Subcutaneous adipose tissue (tissue), 3 donors: Measurements from ENCODE around the genes LIME1 and TPD52L2.

- PRO-cap: no peak
- RAMPAGE, long total RNA, 3 experiments: no peak in any of the 3 experiments
Observed at GRCh38 chr20:63736070-63736762, at the start of gene LIME1. LIME1 (plus strand) TSS chr20:63736664.

DNA sequence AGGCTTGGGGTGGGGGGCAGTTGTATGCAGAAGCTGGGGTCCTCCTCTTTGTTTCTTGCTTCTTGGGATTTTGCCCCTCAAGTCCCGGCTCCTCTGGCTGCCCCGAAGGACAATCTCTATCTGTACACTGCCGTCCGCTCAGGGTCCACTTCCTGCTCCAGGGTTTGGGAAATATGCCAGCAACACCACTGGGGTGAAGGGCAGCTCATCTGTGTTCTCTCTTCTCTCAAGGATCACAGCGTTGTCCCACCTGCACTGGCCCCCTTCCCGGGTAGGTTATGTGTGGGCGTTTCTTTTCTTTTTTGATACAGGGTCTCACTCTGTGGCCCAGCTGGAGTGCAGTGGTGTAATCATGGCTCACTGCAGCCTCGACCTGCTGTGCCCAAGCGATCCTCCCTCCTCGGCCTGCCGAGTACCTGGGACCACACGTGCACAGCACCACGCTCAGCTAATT, 25.6 kb downstream of the SLC2A4RG start:
- PRO-cap: no peak
- RAMPAGE, long total RNA, 3 experiments: no peak in any of the 3 experiments

DNA sequence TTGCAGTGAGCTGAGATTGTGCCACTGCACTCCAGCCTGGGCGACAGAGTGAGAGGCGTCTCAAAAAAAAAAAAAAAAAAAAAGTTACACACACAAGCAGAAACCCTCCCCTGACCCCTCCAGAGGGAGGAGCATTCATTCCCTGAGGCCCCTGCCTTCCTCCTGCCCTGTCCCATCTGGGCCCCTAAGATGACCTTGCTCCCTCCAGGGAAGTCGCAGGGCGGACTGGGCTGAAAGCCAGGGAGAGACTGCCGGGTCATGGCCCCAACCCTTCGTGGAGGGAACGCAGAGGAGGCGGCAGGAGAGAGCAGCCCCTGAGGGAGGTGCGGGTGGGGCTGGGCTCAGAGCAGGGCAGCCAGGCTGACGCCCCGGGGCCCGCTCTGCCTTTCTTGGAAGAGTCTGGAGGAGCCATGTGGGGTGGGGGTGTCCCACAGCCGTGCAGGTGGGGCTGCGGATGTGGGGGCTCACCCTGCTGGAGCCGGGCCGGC, 15.0 kb upstream of the ZBTB46 start:
- PRO-cap: no peak
- RAMPAGE, long total RNA, 3 experiments: no peak in any of the 3 experiments

DNA sequence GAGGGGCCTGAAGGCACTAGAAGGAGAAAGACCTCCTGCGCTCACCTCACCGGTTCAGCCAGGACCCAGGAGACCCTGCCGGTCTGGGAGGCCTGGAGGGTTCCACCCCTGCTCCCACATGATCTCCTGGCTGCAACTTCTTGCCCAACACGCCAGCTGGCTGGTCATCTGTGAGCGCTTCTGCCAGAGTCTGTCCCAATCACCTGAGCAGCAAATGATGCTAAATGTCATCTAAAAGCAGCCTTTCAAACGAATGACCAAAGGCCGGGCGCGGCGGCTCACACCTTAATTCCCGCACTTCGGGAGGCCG, 12.8 kb upstream of the ABHD16B start:
- PRO-cap: no peak
- RAMPAGE, long total RNA, 3 experiments: no peak in any of the 3 experiments

- PRO-cap: no peak
- RAMPAGE, long total RNA, 3 experiments: no peak in any of the 3 experiments
Observed at GRCh38 chr20:63857955-63858343, 3.3 kb upstream of the ABHD16B start.

GRCh38 chr20:63864794-63865748, at the start of gene TPD52L2:
TPD52L2 (plus strand) TSS chr20:63865270.
- PRO-cap: bidirectional peak, plus-strand start at chr20:63865329, minus-strand start at chr20:63865042
- RAMPAGE, long total RNA, 3 experiments: start-site peak on the plus strand in 3 of 3 experiments, at chr20:63865267-63865358 at its widest, 235 to 310 reads per replicate; start-site peak on the minus strand in 2 of 3 experiments, at chr20:63864919-63865112 at its widest, 6 to 9 reads per replicate

DNA sequence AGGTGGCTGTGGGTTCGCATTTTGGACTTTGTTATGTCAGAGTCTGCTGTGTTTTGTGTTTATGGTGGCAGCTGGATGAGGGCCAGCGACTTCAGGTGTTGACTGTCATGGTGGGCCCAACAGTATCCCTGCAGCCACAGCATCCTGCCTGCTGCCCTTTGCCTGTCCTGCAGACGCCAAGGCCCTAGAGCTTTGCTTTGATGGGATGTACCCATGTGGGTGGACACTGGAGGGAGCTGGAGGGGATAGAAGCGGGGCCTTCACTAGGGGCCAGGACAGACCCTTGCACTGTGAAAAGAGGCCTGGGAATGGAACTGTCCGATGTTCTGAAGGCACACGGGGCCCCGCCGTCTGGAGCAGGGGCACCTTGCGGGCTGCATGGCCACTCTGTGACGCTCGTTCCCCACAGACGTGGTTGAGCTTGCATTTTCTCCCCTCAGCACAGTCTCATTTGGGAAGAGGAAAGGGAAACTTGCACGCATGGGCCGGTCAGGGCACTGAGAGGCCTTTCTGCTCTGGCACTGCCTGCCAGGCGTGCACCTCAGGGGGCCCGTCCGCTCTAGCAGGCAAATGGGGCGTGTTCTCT, 13.1 kb upstream of the DNAJC5 start:
- PRO-cap: no peak
- RAMPAGE, long total RNA, 3 experiments: no peak in any of the 3 experiments

GRCh38 chr20:63894103-63894826, 661 bp upstream of the DNAJC5 start:
- PRO-cap: bidirectional peak, plus-strand start at chr20:63894610, minus-strand start at chr20:63894575
- RAMPAGE, long total RNA, 3 experiments: no peak in any of the 3 experiments

DNA sequence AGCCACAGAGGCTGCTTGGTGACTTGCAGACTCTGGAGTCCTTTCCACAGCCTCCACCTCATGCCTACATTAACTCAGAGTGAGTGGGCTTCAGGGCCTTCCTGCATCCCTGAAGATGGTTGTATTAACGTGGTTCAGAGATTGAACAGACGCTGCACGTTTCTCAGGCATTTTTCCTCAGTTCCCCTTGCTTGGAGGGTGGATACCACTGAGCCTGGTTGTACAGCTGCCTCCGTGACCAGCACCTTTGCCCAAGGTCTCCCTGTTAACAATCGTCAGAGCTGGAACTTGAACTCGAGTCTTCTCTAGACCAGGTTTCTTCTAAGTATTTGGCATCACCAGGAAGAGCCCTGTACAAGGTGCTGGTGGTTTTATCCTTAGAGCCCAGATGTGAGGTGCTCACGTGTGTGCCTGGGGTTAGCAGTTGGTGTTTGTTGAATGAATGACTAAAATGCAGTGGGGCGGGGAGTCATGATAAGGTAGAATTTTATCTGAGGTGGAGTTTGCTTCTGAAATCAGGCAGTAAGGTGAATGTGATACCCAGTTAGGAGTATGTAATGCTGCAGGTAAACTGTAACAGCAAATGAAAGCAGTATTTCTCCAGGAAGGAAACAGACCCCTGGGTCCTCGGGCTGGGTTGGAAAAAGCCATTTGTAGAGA, 3.0 kb downstream of the DNAJC5 start:
- PRO-cap: no peak
- RAMPAGE, long total RNA, 3 experiments: no peak in any of the 3 experiments

DNA sequence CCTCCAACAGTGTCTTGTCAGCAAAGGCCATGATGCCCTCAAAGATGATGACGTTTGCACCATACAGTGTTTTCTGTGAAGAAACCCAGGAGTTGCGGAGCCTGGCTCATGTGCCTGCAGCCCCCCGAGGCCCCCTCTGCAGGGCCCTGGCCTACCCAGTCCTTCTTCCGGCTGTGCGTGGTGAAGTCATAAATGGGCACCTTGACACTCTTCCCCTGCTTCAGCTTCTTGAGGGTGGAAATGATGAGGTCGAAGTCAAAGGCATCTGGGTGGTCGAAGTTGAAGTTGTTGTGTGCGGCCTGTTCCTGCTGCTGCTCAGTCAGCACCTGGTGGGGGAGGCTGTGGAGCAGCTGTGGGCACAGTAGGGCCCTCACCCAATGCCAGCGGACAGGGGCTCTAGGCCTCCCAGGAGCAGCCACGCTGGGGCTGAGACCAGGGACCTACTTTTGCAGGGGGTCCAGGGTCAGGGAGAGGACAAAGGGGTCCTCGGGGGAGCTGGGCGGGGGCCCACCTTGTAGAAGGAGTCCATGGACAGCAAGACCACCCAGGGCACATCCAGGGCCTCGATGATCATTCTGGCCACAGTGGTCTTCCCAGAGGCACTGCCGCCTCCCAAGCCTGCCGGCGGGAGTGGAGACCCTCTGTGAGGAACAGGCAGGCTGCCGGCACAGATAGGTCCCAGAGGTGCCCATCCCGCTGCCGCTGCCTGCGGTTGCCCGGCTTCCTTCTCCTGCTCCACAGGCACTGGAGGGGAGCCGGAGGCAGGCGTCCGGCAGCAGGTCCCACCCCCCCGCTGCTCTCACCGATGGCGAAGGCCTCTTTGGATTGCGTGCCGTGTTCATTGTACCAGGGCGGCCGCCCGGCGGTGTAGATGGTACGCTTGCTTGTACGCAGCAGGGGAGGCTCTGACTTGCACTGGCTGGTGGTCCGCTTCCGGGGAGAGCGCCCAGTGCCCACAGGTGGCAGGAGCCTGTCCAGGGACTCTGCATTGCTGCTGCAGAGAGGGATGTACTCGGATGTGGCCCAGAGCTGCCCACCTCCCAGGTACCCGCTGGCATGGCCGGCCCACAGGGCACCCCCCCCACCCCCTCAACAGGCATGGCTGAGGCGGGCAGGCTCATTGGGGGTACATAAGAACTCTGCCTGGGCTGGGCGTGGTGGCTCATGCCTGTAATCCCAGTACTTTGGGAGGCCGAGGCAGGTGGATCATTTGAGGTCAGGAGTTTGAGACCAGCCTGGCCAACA, 10.1 kb downstream of the UCKL1 start:
- PRO-cap: no peak
- RAMPAGE, long total RNA, 3 experiments: no peak in any of the 3 experiments

DNA sequence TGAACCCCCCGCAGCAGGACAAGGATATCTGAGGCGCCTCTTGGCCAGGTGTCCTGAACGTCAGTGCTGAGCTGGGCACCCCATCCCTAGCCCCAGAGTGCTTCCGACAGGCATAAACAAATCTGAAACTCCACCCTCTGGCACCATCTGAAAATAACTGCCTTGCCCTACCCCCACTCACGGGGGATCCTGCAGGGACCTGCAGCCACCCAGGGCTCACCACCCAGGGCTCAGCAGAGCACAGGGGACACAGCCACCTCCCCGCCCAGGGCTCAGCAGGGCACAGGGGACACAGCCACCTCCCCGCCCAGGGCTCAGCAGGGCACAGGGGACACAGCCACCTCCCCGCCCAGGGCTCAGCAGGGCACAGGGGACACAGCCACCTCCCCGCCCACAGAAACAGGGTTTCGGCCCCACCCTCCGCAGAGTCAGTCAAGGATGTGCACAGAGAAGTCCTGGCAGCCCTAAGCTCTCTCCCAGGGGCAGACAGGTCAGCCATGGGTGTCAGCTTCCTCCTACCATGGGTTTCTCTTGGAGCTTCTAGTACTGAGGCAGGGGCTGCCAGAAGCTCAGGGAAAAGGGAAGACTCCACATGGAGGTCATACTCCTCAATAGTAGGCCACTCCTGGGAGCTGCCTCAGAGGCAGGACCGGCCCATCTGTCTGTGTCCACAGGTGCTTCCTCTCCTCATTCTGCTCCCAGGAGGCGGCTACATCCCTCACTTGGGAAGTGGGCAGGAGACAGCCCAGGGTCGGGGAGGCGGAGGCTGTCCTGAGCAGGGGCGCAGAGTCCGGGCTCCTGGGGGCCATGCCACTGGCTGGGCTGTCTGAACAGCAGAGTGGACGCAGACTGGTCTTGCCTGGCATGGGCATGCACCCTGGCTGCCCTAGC, 4.6 kb downstream of the UCKL1 start:
- PRO-cap: no peak
- RAMPAGE, long total RNA, 3 experiments: no peak in any of the 3 experiments

DNA sequence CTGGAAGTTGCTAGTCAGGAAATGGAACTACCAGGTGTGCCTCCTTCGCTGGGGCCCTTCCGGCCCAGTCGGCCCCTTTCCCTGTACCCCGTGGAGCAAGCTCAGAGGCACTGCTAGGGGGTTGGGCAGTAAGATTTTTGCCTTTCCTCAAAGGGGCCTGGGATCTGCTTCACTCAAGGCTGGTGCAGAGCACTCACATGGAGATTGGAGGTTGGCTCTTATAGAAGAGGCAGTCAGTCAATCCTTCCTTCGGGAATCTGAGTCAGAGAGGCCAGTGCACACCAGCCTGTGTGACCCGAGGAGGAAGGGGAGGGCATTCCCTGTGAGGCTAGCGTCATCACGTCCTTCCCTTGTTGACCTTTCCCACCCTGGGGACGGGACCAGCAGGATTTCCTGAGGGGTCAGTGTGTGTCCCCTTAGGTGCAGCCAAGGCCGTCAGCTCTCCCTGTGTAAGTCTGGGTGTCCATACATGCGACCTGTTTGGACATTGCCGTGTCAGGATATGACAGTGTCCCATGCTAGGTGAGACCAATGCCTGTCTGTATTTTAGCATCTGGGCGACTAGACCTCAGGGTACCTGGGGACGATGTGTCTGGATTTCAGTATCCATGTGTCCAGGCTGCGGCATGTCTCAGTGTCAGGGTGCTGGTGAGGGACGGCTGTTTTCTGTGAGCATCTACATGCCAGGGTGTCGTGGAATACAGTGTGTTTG, 2.7 kb upstream of the ZNF512B start:
- PRO-cap: unidirectional peak, minus-strand start at position 259 of the sequence
- RAMPAGE, long total RNA, 3 experiments: no peak in any of the 3 experiments

- PRO-cap: bidirectional peak, plus-strand start at chr20:64039343, minus-strand start at chr20:64039131
- RAMPAGE, long total RNA, 3 experiments: no peak in any of the 3 experiments
Observed at GRCh38 chr20:64038437-64039707, 2.9 kb downstream of the C20orf204 start.

DNA sequence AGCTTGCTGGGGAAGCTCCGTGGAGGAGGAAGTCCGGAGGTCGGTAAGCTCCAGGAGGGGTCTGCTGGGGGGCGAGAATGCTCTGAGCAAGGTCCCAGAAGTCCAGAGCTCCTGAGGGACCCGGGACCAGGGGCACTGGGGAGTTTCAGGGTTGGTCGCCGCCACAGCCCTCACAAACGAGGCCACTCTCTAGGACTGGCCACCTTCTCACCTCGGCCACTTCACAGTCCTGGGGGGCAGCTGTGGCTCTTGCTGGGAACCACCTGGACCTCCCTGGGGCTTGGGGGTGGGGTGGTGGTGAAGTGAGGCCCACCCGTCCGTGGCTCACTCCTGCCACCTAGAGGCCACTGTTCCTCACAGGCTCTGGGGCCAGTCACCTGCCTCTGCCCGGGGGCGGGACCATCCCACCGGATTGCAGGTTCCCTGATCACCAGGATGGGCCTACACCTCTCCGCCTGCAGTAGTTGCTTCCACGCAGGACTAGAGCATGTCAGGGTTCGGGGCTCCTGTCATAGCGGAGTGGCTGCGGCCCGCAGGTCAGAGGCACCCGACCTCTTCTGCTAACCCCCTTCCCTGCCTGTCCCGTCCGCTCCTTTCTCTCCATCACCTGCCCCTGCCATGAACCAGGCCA, 5.3 kb upstream of the TCEA2 start:
- PRO-cap: no peak
- RAMPAGE, long total RNA, 3 experiments: no peak in any of the 3 experiments

- PRO-cap: no peak
- RAMPAGE, long total RNA, 3 experiments: no peak in any of the 3 experiments
Observed at GRCh38 chr20:64069750-64070176, 6.8 kb downstream of the TCEA2 start.

DNA sequence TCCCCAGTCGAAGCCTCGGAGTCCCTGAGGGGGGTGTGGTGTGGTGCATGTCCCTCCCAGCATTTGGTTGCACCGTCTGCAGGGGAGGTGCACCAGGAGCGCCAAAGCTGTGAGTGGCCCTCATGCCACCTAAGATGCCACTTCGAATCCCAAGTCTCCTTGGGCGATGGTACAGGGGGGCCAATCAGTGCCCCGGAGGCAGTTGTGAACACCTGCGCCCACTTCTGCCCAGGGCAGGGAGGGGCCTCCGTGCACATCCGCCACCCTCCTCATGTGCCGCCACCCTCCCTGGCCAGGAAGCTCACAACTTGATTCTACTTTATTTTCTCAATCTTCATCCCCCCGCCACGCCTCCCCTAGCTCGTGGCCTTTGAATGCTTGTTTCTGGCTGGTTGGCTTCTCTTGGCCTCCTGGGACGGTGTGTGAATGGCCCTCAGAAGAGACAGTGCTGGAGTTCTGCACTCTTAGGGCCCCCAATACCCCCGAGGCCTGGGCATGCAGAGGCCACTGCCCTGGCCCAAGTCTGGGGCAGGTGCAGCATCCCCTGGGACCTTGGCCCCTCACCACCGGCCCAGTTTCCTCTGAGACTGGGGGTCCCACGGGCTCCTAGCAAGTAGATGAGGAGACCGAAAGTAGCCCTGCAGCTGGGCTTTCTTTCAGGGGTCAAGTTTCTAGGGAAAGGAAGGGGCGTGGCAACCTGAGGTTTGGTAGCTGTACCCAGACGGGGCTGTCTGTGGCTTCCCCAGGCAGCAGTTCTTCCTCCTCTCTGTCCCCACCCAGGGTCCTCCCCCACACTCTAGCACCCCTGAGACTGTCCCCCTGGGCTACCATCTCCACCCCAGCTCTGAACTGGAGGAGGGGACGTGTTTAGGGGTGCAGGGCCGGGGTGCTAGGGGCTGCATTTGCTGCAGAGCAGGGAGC, 1.4 kb downstream of the RGS19 start:
- PRO-cap: no peak
- RAMPAGE, long total RNA, 3 experiments: no peak in any of the 3 experiments

GRCh38 chr20:64091639-64092471, 7.7 kb upstream of the LKAAEAR1 start:
- PRO-cap: no peak
- RAMPAGE, long total RNA, 3 experiments: no peak in any of the 3 experiments

DNA sequence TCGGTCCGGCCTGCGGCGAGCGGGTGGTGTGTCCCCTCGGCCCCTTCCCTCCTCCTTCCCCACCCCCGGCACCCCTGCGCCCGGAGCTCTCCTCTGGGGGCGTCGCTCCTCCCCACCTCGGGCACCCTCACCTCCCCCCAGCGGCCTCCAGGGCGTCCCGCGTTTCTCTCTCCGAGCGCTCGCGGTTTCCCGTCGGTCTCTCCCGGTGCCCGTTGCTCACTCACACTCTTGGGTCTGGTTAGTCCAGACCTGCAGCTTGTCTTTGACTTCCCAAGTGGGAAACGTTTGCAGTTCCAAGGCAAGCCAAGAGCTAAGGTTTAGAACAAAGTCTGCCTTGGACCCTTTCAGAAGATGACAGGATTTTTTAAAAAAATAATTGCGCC, 342 bp downstream of the PCMTD2 start:
- PRO-cap: unidirectional peak, minus-strand start at position 236 of the sequence
- RAMPAGE, long total RNA, 3 experiments: no peak in any of the 3 experiments

- PRO-cap: no peak
- RAMPAGE, long total RNA, 3 experiments: no peak in any of the 3 experiments
Observed at GRCh38 chr20:64327757-64328643, 72.5 kb downstream of the PCMTD2 start.